REH cell (cell line): ENCODE data around the genes OR52B4, TRIM21, OR51D1, OR51T1, HBB, OR51M1, TRIM34, OR52N4 and OR56A1.

DNA sequence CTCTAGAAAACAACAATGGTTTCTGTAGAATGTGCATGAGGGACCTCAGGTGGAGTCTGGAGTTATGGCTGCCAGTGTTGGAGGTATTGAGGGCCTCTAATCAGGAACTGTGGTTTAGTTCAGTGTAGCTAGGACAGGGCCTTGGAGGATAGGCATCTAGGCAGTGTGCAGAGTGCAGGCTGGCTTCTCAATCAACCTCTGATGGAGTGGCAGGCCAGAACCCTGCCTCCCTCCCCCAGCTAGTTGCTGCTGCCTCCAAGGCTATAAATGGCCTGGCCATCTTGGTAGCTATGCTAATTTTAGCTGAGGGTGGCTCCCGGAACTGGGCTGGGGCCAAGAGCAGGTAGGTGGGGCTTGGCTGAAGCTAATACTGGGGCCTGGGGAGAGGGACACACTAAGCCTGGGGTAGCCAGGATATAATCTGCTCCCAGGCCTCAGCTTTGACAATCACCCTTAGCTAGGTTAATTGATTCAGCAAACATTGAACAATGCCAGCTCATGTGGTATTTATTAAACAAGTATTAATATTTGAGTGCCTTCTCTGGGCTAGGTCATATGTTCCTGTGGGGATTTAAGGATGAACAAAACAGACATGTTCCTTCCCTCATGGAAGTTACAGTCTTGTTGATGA is 4.1 kb downstream of the STIM1 start:
- PRO-cap, result no peak

GRCh38 chr11:3905412-3906162 is 50.1 kb downstream of the STIM1 start:
- PRO-cap, result no peak

DNA sequence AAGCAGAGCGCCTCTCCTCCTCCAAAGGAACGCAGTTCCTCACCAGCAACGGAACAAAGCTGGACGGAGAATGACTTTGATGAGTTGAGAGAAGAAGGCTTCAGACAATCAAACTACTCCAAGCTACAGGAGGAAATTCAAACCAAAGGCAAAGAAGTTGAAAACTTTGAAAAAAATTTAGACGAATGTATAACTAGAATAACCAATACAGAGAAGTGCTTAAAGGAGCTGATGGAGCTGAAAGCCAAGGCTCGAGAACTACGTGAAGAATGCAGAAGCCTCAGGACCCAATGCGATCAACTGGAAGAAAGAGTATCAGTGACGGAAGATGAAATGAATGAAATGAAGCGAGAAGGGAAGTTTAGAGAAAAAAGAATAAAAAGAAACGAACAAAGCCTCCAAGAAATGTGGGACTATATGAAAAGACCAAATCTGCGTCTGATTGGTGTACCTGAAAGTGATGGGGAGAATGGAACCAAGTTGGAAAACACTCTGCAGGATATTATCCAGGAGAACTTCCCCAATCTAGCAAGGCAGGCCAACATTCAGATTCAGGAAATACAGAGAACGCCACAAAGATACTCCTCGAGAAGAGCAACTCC is 93.8 kb upstream of the RRM1 start:
- PRO-cap, result no peak

- PRO-cap, result no peak
Observed at GRCh38 chr11:4190750-4191587, 96.4 kb downstream of the RRM1 start.

DNA sequence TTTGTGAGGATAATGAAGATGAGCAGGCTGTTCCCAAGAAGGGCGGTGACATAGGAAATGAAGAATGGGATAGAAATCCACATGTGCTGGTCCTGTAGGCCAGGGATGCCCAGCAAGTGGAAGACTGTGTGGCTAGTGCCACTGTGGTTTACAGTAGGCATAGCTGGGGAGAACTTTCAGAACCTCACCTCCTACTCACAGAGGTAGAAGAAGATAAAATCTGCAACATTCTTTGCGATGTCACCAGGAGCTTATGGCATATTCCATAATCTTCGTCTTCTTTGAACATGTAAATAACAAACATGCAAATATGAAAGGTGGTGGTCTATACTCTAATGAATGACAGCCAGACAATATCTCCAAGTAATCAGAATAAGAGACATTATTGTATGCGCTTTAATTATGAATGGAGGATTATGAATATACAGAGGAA is at the start of gene OR52B4:
TSS of gene OR52B4 (minus strand) at position 252 of the 433 bp plus-strand sequence.
- PRO-cap, result no peak

- PRO-cap, result bidirectional peak, plus-strand start at chr11:4393814, minus-strand start at chr11:4393684
Observed at GRCh38 chr11:4393171-4394037, at the start of gene TRIM21. TRIM21 (minus strand) TSS chr11:4393702.

DNA sequence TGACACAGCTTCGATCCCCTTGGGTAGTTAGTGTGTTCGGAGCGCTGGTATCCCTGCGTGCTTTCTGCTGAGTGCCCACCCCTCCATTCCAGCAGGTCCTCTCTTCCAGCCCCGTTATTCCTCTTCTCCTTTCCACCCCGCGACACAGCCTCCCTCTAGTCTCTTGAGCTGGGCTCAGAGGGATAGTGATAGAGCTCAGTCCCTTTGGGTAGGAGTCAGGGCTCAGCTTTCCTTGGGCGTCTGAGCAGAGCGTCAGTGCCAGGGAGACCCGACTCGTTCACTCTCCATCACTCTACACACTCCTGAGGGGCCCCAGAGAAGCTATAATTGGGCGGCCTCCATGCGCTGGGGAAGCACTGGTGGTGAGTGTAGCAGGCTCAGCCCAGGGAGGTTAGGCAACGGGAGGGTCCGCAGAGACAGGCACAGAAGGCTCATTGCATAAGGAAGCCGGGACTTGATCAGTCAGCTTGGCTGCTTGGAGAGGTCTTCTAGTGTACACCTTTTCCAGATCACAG is at the start of gene OR51D1:
TSS of gene OR51D1 (plus strand) at position 373 of the 515 bp plus-strand sequence.
- PRO-cap, result no peak

- PRO-cap, result no peak
Observed at GRCh38 chr11:4881575-4882054, at the start of gene OR51T1. OR51T1 (plus strand) TSS chr11:4881900.

DNA sequence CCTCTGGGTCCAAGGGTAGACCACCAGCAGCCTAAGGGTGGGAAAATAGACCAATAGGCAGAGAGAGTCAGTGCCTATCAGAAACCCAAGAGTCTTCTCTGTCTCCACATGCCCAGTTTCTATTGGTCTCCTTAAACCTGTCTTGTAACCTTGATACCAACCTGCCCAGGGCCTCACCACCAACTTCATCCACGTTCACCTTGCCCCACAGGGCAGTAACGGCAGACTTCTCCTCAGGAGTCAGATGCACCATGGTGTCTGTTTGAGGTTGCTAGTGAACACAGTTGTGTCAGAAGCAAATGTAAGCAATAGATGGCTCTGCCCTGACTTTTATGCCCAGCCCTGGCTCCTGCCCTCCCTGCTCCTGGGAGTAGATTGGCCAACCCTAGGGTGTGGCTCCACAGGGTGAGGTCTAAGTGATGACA is at the start of gene HBB:
TSS of gene HBB (minus strand) at position 303 of the 425 bp plus-strand sequence.
- PRO-cap, result no peak

- PRO-cap, result no peak
Observed at GRCh38 chr11:5383795-5383974, at the start of gene OR51M1. OR51M1 (plus strand) TSS chr11:5383812.

GRCh38 chr11:5449380-5449603 is 169 bp downstream of the OR51I2 start:
- PRO-cap, result no peak

GRCh38 chr11:5624580-5625322 is at the start of gene TRIM34:
TRIM34 (plus strand) TSS chr11:5625001.
- PRO-cap, result bidirectional peak, plus-strand start at chr11:5625209, minus-strand start at chr11:5624888

DNA sequence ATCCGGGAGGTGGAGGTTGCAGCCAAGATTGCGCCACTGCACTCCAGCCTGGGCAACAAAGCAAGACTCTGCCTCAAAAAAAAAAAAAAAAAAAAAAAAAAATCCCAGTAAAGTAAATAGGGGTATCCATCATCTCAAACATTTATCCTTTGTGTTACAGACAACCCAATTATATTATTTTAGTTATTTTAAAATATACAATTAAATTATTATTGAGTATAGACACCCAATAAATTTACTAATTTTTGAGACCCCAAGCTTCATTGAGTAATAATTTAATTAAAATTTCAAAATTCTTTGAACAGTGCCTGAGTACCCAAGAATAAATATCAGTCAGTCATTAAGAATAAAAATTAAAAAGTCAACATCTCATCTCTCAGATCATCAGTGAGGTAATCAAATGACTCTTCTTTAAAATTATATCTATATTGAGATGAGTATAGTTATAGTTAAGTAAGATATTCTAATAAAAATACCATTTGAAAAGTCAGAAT is at the start of gene OR52N4:
TSS of gene OR52N4 (plus strand) at position 330 of the 494 bp plus-strand sequence.
- PRO-cap, result no peak

DNA sequence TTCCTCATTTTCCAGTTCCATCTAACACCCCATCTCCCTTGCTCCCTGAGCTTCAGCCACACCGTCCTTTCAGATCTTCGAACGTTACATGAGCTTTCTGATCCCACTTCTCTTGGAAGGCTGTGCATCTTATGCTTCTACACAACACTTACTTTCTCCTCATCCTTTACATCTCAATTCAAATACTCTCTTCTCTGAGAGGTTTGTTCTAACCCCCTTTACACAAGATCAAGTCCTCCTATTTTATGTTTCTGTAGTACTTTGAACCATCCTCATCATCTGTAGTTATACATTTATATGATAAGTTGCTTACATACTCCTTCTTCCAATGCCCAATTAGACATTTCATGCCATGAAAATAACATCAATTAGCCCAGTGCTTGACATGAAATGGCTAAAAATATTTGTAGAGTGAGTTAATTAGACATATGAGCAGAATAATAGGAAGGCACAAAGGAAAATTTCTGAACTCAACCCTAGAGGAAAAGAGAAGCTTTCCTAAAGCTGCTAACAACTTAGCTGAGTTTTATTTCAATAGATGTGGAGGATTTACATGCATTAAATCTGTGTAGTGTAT is at the start of gene OR56A1:
TSS of gene OR56A1 (minus strand) at position 209 of the 577 bp plus-strand sequence.
- PRO-cap, result no peak

DNA sequence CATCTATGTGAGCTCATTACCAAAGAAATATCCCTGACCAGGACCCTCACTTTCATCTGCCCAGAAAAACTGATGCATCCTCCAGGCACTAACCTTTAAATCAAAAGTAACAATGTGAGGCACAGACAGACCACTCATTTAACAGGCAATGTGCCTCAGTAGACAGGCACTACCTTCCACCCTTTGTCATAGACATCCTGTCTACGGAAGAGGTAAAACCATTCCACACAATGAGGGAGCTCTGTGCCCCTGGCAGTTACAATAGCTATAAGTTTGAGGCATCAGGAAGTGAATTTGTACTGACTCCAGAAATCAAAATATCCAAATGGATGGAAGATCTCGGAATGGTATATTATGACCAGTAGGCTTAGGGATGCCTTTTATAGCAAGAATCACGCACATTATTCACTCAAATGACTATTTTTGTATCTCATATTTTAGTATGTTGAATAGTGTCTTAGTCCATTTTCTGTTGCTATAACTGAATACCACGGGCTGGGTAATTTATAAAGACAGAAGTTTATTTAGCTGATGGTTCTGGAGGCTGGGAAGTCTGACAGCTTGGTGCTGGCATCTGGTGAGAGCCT is 6.8 kb upstream of the CAVIN3 start:
- PRO-cap, result no peak

DNA sequence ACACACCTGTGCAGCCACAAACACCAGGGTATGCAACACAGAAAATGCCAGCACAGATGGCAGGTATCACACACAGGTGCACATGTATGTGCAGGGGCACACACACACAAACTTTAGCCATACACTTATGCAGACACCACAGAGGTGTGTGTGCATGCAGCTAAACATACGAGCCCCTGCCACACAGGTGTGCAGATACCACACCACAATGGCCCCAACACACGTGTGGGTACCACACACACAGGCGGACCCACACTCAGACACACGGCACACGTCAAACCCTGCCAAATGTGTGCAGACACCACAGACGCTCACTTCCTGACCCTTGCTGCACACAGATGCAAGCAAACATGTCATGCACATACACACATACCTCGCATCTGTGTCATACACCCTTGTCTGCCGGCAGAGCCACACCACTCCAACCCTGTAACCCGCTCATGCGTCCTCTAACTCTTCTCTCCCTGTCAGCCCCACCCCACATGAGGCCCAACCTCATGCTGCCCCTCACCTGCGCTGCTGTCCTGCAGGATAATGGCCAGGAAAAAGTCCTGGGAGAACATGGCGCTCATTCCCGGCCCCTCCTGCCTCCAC is 14.1 kb downstream of the SMPD1 start:
- PRO-cap, result no peak

DNA sequence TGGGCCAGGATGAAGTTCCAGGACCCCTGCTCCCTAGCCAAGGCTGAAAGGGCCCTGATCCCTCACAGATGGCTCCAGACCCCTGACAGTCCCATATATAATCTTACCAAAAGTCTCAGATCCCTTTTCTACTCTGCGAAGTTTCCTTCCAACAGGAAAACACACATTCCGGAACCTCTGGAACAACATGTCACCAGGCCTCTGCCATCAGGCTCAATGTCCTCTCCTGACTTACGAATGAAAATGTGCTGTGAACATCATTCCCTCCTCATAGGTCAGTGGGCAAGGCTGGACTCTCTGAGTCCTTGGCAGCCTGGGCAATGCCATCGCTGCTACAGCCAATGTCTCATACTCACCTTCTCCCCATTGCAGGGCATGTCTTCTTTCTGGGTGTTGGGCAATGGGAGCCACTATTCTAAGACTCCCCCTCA is 1.6 kb upstream of the HPX start:
- PRO-cap, result no peak

GRCh38 chr11:6602466-6602891 is 937 bp downstream of the RRP8 start:
- PRO-cap, result no peak

GRCh38 chr11:6654612-6655672 is 667 bp downstream of the DCHS1 start:
- PRO-cap, result no peak

DNA sequence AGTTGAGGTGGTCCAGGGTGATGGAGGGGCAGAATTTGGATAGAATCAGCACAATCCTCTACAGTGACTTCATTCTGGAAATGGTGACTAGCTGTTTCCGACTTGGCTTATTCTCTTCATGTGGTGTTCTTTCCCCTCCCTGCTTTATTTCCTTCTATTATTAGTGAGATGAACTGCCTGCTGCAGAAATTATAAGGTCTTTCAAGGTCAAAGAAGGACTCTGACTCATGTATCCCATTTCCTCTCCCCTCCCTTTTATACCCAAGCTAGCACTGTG is 12.2 kb upstream of the MRPL17 start:
- PRO-cap, result no peak